SK-N-MC (cell line): ENCODE results near the genes MYO10 and CDH10.

GRCh38 chr5:16467275-16467979 is 1.8 kb upstream of the ZNF622 start:
- RRBS: no CpG with 5 or more reads among the region's 1 CpG

GRCh38 chr5:16740008-16740776 is 123.4 kb upstream of the RETREG1 start:
- RRBS: no CpG with 5 or more reads among the region's 17 CpGs

GRCh38 chr5:16935114-16936379 is at the start of gene MYO10:
Gene MYO10 (minus strand): TSS chr5:16936288.
- RRBS: under 1% methylated on average over 58 of the region's 121 CpGs

GRCh38 chr5:17316713-17317400 is 99.4 kb downstream of the BASP1 start:
- RRBS: no CpG with 5 or more reads among the region's 9 CpGs

DNA sequence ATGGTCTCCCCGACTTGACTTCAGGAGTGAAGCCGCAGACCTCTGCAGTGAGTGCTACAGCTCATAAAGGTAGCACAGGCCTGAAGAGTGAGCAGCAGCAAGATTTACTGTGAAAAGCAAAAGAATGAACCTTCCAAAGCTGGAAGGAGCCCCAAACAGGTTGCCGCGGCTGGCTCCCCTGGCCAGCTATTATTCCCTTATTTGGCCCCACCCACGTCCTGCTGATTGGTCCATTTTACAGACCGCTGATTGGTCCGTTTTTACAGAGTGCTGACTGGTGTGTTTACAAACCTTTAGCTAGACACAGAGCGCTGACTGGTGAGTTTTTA is 624.9 kb upstream of the CDH18 start:
- RRBS: no CpG with 5 or more reads among the region's 8 CpGs

GRCh38 chr5:21533506-21534379 is 1319.4 kb downstream of the CDH12 start:
- RRBS: no CpG with 5 or more reads among the region's 9 CpGs

DNA sequence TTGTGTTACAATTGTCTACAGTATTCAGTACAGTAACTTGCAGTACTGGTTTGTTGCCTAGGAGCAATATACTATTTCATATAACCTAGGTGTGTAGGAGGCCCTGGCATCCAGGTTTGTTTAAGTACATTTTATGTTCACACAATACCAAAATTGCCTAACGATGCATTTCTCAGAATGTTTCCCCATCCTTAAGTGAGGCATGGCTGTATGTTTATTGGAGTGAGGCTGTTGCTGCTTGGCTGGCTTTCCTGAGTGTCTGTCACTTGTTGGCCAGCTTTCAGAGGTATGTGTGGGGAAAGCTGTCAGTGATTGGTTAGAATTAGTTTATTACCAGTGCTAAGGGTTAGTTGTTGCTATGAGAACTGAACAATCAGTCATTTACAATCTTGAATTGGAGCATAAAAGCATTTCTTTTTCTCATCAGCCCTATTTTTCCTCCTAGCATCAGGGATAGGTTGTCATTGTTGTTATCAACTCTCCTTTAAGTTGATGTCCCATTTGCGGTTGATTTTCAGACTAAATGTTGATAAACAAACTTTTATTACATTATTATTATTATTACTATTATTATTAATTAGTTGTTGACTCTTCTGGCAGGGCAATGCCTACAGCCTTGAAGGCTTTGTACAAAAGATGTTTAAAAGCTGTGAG is 154.2 kb upstream of the CDH12 start:
- RRBS: no CpG with 5 or more reads among the region's 2 CpGs

DNA sequence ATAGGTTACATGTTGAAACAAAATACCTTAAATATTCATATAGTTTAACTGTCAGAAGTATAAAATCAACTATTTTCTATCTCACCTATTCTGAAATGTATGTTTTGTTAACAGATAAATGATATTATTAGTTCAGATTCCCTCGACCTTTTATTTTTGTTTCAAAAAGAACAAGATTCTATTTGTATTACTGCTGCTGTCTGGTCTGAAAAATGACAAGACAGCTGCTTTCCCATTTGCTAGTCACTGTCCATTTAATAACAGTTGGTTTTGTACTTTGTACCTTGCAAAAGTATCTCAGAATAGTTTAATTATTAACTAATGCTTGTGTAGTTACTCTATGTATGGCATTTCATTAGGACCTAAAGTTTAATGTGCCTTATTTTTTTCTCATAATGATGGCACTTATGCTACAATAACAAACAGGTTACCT is 134.4 kb downstream of the CDH10 start:
- RRBS: no CpG with 5 or more reads among the region's 1 CpG

DNA sequence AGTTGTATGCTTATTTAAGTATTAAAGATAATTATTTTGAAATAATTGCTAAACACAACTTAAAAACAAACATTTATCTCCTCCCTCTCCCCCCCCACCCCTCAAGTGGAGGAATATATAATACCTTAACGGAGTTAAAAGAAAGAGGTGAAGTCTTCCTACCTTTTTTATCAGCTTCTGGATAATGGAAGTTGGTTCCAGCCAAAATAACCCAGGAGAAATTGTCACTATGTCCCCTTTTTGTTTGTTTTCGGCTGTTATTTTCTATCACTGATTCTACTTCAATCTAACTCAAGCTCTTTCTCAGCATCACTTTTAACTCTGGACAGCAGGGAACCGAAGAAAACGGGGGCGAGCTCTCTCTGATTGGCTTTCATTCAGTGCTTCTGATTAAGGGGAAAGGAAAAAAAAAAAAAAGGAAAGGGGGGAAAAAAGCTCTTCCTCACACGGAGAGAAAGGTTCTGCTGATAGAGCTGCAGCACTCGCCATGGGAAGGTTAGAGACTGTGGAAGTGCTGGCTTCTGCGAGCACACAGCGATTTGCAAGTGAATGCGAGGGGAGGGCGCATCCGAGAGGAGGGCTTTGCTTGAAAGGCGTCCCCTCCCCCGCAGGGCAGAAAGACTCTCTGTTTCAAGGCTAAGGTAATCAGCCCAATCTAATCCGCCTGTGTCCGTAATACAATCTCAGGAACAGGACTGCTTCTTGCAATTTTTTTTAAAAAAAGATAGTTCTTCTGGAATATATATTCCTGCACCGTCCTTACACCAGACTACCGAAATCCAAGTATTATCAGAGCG is at the start of gene CDH10:
TSS of gene CDH10 (minus strand) at position 547 of the 797 bp plus-strand sequence.
- RRBS: no CpG with 5 or more reads among the region's 19 CpGs

DNA sequence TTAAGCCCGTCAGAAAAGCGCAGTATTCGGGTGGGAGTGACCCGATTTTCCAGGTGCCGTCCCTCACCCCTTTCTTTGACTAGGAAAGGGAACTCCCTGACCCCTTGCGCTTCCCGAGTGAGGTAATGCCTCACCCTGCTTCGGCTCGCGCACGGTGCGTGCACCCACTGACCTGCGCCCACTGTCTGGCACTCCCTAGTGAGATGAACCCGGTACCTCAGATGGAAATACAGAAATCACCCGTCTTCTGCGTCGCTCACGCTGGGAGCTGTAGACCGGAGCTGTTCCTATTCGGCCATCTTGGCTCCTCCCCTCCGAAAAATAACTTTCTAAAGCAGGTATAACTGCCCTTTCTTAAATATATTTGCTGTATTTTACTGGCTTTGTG is 438.6 kb upstream of the CDH10 start:
- RRBS: no CpG with 5 or more reads among the region's 21 CpGs

GRCh38 chr5:28318584-28318948 is 1280.2 kb upstream of the CDH9 start:
- RRBS: no CpG with 5 or more reads among the region's 2 CpGs

DNA sequence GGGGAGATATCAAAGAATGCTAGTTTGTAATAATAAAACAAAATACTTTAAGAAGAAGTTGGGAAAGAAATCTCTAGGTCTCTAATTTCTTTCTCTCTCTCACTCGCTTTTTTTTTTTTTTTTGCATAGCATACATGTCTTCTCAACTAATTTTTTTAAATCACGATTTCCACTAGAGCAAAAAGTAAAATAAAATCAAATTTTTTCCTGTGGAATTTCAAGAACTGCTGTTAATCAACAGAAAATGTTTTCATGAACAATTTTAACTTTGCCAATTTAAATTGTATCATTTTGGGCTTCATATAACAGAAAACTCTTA is 970.5 kb upstream of the CDH6 start:
- RRBS: no CpG with 5 or more reads among the region's 2 CpGs

- RRBS: no CpG with 5 or more reads among the region's 3 CpGs
Observed at GRCh38 chr5:31778181-31778380, 139.2 kb downstream of the PDZD2 start.

DNA sequence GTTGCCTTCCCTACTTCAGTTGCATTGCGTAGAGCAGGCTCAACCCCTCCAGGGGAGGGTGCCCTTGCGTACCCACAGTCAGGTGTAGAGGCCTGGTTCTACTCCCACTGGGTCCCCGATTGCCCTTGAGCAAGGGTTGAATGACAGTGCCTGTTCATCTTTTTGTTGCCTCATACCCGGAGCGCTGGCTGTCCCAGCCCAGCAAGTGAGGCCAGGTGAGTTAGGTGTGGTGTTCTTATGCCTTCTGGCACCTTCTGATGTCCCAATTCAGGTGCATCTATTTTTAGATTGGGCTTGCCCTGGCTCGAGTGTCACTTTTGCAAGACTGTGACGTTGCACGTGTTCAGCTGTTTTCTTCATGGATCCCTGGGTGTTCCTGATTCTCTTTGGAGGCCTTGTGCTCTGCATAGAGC is 257.8 kb downstream of the GOLPH3 start:
- RRBS: no CpG with 5 or more reads among the region's 8 CpGs

GRCh38 chr5:32157103-32157998 is 16.8 kb downstream of the GOLPH3 start:
- RRBS: no CpG with 5 or more reads among the region's 12 CpGs

- RRBS: no CpG with 5 or more reads among the region's 12 CpGs
Observed at GRCh38 chr5:32204075-32204586, 30.0 kb upstream of the GOLPH3 start.

- RRBS: no CpG with 5 or more reads among the region's 6 CpGs
Observed at GRCh38 chr5:32221775-32222131, 47.6 kb upstream of the GOLPH3 start.

- RRBS: no CpG with 5 or more reads among the region's 7 CpGs
Observed at GRCh38 chr5:32390164-32390764, 54.3 kb downstream of the ZFR start.

DNA sequence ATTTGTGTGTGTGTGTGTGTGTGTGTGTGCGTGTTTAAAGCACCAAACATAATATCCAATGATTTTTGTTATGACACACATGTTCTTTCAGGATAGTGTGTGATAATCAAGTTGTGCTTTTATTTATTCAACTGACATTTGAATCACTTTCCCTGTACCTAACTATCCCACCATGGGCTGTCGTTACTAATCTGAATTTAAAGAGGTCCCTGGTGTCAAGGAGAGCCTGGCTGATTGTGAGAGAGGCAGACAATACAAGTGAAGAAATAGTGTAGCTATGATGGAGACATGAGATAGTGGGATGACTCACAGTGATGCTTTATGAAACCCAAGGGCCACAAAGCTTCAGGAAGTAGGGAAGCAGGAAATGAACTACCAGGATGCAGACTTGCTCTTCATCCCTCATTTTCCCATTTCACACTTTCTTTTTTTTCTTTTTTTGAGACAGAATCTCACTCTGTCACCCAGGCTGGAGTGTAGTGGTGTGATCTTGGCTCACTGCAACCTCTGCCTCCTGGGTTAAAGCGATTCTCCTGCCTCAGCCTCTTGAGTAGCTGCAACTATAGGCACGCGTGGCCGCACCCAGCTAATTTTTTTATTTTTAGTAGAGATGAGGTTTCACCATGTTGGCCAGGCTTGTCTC is 47.9 kb upstream of the SUB1 start:
- RRBS: no CpG with 5 or more reads among the region's 6 CpGs